ENCODE results near the gene CDH13.

DNA sequence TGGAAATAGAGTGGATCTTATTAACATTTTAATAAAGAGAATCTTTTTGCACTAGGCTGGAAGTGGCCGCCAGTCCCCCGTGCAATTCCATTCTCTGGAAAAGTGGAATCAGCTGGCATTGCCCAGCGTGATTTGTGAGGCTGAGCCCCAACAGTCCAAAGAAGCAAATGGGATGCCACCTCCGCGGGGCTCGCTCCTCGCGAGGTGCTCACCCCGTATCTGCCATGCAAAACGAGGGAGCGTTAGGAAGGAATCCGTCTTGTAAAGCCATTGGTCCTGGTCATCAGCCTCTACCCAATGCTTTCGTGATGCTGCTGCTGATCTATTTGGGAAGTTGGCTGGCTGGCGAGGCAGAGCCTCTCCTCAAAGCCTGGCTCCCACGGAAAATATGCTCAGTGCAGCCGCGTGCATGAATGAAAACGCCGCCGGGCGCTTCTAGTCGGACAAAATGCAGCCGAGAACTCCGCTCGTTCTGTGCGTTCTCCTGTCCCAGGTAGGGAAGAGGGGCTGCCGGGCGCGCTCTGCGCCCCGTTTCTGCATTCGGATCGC, at the start of gene CDH13:
Gene CDH13, plus strand, starts transcription at position 325 of the 549 bp plus-strand sequence.
- RRBS = 92% methylated on average over 11 of the region's 33 CpGs

DNA sequence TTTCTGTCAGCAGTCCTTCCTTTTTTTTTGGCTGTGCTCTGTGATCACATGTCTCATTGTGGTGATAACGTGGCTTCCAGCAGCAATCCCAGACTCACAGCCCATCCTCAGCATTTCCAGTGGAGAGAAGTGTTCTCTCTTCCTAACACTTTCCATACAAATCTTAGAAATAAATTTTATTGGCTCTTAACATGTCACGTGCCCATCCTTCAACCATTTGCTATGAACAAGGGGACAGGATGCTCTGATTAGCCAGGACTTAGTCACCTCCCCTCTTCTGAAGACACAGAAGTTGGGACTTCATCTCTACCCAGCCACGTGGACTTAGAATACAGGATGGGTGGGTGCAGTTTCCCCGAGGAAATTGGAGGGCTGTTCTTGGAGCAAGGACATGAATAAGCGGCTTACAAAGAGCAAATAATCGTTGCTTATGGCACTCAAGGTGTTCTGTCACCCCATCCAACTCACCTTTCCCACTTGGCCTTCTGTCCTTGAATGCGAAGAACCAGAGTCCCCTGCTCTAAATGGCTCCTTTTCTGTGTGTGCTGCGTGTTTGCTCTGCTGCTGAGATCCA, 74.9 kb downstream of the CDH13 start:
- RRBS = no CpG with 5 or more reads among the region's 8 CpGs

DNA sequence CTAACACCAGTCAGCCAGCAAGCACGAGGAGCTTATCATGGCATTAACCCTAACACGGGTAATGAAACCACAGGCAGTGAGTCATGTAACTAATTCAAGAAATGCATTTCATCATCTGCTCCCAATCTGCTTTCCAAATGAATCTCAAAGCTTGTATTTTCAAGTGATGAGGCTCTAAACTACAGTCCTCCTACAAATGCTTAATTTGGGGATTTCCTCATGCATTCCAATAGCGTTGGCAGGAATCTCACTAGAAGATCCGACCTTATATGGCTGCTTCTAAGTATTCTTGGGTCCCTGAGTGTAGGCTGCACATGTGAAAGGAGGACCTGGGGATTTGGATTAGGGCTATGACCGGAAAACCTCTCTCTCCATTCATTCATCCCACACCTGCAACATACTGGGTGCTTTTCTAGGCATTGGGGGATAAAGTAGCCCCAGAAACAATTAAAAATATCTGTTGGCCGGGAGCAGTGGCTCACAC, 118.3 kb upstream of the HSBP1 start:
- RRBS = 0% methylated on average over 2 of the region's 6 CpGs

DNA sequence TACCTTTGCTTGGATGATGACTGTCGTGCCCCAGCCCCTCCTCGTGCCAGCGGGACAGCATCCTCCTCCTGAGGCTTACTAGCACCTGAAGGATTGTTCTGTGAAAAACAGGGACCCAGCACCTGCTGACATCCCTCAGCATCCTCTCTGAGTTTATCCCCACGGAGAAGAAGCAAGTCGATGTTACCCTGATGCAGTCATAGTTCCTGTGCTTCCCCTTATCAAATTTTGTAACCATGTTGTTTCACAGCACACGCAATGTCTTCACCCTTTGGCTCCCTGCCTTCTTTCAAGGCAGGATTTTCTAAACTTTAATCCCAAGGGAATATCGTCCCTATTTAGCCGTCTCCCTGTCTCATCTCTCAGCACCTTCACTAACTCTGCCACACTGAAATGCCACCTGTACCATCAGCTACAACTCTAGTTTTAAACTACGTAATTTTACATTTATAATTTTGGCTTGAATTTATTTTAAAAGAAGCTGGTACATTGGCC, 4.9 kb upstream of the HSBP1 start:
- RRBS = no CpG with 5 or more reads among the region's 9 CpGs

DNA sequence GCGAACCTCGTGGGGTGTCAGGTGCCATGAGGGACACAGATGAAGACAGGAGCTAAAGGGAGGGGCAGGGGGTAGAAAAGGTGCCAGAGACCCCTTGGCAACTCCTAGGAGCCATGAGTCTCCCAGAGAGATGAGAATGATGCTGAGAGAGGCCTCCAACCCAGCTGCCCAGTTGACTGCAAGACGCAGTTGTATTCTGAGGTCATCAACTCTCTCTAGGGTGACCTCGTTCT, 13.4 kb downstream of the MLYCD start:
- RRBS = no CpG with 5 or more reads among the region's 4 CpGs

DNA sequence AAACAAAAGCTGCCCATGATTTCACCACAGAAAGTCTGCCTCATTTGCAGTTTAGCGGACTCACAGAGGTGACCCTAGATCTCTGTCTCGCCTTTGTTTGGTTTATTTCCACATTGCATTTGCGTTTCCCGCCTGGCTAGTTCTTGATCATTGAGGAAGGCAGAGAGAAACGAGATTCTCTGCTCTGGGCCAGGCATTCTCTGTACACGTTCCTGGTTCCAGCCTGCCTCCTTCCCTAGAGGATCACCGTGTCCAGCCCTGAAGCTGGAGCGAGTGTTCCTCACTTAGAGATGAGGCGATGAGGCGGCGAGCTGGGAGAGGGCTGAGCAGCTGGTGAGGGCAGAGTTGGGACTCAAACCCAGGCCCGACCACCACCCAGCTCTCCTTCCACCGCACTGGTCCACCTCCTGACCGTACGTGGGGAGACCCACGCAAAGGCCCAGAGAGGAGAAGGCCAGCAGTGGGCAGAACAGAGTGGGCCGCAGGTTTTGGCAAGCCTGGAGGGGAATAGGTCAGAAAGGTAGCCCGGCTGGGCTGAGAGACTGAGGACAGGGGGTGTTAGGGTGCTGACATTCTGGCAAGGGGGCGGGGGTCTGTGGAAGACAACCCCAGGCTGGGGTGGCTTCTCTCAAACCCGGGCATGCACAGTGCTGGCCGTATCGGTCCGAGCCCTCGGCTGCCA, 24.6 kb downstream of the MLYCD start:
- RRBS = no CpG with 5 or more reads among the region's 24 CpGs

GRCh38 chr16:83956590-83956926, 3.5 kb downstream of the OSGIN1 start:
- RRBS = no CpG with 5 or more reads among the region's 10 CpGs

GRCh38 chr16:84091372-84091846, 25.3 kb downstream of the MBTPS1 start:
- RRBS = no CpG with 5 or more reads among the region's 12 CpGs

DNA sequence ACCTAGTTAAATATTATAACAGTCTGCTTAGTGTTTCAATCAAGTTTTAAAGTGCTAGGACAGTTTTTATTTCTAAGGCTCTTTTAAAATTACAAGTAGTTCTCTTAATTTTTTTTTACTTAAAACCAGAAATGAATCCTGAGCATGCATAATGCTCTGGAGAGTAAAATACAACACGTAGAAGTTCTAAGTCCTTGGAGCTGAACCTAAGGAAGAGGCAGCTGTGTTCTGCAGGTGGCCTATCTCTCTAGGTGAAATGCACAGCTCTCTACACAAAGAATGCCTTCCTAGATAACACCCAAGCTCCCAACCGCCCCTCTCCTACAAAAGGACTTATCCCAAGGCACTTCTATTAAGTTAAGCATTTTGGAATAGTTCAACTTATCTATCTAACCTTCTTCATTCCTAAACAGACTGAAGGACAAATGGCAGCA, 24.9 kb downstream of the MBTPS1 start:
- RRBS = no CpG with 5 or more reads among the region's 2 CpGs

DNA sequence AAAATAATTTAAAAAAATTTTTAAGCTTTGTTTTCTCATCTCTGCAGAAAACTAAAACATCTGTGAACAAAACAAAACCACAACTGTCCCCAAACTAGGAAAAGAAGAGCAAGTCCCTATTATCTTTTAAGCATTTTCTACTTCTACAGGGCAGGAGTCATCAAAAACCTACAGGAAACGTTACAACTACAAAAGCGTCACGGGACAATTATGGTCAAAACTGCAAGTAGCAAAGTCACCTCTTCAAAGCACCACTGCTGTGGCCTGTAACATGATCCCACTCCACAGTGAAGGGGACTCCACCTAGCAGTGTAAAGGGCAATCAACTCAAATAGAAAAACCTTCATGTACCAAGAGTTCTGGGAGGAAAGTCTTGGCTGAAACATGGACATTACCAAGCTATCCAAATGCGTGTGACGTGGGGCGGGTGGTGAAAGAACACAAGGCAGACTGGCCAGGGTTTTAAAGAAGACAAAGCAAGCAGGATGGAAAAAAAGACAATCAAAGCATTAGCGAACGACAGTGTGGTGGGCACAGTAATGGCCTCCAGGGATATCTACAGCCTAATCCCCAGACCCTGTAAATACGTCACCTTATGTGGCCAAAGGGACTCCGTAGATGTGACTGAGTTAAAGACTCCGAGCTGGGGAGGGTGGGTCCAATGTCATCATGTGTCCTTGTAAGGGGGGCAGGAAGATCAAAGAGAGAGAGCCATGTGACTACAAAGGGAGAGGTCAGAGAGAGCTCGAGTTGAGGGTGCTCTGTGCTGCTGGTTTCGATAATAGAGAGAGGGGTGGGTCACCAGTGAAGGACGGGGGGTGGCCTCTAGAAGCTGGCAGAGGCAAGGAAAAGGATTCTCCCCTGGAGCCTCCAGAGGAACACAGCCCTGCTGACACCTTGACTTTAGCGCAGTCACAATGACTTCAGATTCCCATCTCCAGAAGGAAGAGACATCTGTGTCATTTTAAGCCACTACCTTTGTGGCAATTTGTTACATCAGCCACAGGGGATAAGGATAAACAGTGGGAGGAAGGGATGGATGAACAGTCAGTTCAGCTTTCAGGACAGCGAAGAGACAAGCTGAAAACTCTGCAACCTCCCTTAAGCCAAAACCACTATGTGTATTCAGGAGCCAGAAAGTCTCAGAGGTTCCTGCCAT, 6.0 kb downstream of the HSDL1 start:
- RRBS = no CpG with 5 or more reads among the region's 16 CpGs

GRCh38 chr16:84184727-84185776, 1.8 kb downstream of the TAF1C start:
- RRBS = no CpG with 5 or more reads among the region's 39 CpGs

DNA sequence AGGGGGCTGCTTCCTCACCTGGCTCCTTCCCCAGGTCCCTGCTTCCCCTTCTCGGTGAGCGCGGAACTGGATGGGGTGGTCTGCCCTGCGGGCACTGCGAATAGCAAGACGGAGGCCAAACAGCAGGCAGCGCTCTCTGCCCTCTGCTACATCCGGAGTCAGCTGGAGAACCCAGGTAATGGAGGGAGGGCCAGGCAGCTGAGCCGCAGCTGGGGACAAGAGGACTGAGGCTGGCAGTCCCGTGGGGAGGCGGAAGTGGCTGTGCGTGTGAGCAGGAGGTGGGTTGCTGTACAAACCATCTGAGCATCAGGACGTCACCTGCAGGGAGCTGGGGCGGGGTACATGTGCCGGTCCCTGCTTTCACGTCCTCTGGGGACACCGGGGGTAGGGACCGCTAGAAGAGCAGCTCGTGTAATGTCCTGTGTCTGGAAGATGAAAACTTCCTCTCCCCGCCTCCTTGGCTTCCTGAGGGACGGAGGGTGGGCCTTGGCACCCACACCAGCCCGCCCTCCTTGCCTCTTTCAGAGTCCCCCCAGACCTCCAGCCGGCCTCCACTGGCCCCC, 3.5 kb downstream of the ADAD2 start:
- RRBS = no CpG with 5 or more reads among the region's 23 CpGs

DNA sequence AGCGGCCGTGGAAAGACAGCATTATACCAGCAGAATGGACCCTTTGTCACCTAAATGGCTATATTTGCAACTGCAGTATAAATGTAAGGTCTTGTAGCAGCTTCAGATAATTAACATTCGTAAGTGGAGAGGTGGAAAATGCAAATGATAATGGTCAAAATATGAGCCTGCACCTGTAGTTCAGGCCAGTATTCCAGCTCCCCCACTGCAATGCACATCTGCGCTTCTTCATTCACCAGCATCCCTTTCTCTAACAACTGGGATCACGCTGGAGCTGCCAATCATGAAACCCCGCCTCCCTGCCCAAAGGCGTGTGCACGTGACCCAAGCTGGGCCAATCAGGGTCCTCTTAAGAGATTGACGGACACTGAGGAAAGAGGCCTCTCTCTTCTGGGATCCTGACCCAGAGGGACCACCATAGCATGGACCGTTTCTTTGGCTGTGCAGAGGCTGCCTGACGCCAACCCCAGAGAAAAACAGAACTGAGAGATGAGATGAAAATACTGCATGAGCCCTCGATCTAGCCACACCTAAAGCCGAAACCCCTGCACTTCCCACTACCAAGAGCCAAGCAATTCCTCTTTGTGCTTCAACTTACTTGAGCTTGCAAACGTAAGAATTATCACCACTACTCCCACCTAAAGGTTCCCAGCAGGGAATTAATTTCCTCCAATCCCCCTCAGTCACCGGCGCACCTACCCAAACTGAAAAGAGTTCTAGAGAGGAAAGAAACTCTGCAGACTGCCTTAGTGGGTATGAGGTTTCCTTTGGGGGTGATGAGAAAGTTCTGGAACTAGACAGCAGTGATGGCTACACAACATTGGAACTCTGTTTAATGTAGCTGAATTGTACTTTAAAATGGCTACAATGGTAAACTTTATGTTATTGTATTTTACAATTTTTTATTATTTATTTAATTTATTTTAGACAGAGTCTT, 31.9 kb downstream of the COTL1 start:
- RRBS = no CpG with 5 or more reads among the region's 16 CpGs

DNA sequence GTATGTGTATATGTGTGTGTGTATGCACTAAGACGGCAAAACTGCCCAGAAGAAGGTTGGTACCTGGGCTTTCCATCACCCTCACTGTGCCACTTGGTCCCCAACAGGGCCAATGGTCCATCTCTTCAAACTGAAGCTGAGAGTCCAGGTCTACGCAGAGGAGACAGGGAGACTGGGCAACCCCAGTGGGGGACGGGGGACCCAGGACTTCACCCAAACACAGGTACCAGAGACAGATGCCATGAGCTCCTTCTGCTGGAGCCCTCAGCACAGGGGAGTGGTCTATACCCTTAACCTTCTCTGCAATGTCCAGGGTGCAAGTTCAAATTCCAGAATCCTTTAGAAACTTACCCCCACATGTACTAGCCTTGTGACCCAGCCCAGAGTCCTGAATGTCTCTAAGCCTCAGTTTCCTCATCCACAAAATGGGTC, 21.9 kb downstream of the COTL1 start:
- RRBS = no CpG with 5 or more reads among the region's 3 CpGs

DNA sequence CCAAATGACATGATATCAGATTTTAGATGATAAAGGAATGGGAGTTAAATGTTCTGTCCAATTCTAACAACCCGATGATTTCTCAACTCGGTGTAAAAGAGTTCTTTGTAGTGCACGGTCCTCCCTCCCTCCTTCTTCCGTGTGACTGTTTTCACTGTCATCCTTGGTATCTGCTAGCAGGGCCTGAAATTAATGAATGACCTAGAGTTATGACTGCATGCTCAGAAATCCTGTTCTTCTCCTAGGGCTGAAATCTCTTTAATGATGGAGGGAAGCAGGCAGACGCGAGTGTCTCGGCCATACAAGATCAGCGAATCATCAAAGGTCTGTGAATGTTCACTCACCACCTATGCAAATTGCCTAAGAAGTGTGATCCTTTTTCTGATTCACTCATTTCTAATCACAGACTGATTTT, 2.3 kb downstream of the KLHL36 start:
- RRBS = no CpG with 5 or more reads among the region's 8 CpGs

- RRBS = no CpG with 5 or more reads among the region's 30 CpGs
Measured at GRCh38 chr16:84667827-84668994, 19.9 kb downstream of the KLHL36 start.

DNA sequence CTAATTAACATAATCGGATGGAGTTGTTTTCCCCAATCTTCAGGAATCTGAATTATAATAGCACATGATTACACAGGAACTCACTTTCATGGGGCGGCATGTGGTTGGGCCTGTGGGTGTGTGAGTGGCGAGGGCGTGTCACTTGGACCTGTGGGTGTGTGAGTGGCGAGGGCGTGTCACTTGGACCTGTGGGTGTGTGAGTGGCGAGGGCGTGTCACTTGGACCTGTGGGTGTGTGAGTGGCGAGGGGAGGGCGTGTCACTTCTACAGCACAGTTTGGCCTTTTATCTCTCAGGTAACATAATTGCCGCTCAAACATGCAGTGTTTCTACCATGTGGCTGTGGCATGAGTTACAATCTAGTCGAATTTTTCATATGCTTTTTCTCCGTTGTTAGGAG, 36.1 kb downstream of the USP10 start:
- RRBS = no CpG with 5 or more reads among the region's 13 CpGs

- RRBS = 57% methylated on average over 2 of the region's 10 CpGs
Measured at GRCh38 chr16:84837681-84837979, 17.8 kb downstream of the CRISPLD2 start.

DNA sequence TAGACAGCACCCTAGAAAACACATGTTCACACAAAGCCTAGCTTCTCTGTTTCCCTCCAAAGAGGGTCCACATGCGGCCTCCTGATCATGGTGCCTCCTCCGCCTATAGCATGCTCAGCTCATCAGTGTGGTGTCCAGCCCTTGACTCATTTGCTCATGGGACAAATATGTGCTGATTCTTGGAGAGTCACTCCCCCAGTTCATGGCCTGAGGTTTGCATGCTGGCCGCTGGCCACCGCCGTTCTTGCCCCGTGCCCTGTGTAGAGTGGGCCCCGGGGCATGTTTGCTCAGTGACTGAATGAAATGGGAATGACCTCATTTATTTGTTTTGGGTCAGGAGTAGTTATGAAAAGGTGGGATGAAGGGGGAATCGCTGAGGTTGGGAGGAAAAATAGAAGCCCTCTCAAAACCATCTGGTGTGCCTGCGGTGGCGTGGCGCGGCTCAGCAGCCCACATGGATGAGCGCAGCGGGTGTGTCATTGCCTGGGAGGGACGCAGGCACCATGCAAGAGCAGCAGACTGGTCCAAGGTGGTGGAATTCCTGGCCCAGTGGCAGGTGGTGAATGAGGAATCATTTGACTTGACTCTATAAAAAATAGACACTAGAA, 31.5 kb downstream of the CRISPLD2 start:
- RRBS = no CpG with 5 or more reads among the region's 15 CpGs

GRCh38 chr16:84933597-84934670, 77.4 kb downstream of the ZDHHC7 start:
- RRBS = 84% methylated on average over 5 of the region's 32 CpGs

Measured in HCT116 (cell line).